ENCODE data around the gene ZNF674.

GRCh38 chrX:41217236-41218021 lies 116.5 kb upstream of the DDX3X start:
- PRO-cap: no peak

DNA sequence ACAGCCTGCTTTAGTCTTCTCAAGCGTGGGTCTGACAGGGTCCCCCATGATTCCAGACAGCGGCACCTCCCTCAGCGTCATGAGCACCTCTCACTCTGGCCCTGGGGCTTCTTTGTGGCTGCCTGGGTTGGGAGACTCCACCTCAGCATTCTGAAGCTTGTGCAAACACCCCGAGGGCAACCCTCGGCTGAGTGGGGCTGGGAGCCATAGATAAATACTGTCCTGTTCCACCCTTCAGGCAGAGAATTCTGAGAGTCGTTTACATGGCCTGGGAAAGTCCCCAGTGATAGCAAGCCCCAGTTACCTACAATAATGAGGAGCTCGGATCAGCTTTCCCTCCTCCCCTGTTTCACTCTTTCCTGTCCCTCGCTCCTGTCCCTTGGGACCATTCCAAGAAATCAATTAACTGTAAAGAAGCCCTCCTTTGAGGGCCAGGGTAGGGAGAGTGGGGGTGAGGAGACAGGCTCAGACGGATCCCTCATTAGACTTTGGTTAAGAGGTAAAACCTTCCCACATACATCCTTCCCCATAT lies 31.6 kb upstream of the DDX3X start:
- PRO-cap: no peak

- PRO-cap: no peak
Measured at GRCh38 chrX:41474544-41475056, 27.5 kb downstream of the NYX start.

DNA sequence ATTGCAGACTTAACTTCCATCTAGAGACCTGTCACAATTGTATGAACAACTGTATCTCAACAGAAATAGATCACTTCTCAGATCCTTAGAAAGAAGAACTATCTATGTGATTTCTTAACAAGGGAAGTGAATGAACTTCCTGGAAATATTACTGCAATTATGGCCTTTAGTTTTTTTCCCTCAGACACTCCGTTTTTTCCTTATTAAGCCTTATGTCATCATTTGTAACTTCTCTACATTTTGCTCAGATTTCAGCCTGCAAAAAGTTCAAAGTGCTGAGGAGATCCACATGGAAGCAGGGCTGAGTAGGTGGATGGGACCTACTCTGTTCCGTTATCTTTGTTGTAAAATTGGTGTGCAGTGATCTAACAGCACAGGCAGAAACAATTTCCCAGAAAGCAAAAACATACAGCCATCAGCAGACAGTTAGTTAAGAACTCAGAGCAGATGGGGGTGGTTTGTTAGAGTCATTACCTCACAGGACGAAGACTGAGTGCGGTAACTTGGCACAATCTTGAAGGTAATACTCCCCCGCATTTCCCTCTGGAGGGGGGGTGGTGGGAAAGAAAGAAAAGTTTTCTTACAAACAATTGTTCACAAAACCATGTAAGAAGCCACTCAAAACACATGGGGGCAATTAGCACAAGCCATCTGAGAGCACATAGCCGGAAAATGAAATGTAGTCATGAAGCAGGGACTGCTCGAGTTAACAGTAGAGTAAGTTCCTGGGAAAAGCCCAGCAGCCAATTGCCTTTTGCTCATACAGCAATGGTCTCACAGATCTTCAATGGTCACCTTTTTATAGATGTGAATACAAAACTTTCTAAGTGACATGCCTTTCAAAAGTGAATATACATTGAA lies 112.4 kb downstream of the NYX start:
- PRO-cap: unidirectional peak, plus-strand start at position 270 of the sequence

DNA sequence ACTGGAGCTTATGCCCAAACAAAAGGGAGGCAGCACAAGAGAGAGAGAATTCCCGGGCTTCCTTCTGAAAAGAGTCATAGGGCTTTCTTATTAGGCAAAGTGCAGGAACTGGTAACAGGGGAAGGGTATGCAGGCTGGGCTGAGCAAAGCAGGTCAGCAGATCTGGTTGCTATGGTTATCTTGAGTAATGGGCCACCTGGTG lies 5.3 kb upstream of the GPR82 start:
- PRO-cap: no peak

GRCh38 chrX:41917442-41917881 lies 5.9 kb downstream of the CASK start:
- PRO-cap: no peak

DNA sequence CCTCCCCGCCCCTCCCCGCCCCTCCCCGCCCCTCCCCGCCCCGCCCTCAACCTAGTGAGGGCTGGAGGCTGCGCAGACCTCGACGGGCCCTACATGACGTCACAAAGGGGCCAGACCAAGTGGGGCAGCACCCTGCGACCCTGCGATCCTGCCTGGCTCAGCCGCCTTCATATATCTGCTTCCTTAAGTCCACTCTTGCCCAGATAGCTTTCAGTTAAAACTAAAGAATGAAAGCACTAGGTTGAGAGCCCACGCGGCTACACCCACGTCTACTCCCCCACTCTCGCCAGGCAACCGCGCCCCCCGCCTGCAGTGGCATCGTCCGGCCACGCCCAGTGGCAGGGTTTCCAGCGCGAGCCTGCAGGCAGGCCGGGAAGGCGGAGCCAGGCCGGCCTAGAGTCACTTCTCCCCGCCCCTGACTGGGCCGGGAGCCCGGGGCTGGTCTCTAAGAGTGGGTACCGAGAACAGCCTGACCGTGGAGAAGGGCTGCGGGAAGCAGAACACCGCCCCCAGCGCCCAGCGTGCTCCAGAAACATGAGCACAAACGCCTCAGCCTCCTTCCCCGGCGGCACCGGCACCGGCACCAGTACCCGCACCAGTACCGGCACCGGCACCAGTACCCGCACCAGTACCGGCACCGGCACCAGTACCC lies 1.4 kb upstream of the MAOA start:
- PRO-cap: unidirectional peak, plus-strand start at position 476 of the sequence

GRCh38 chrX:43699971-43700646 lies 44.0 kb downstream of the MAOA start:
- PRO-cap: no peak

- PRO-cap: no peak
Measured at GRCh38 chrX:43860140-43860747, 22.0 kb downstream of the MAOB start.

DNA sequence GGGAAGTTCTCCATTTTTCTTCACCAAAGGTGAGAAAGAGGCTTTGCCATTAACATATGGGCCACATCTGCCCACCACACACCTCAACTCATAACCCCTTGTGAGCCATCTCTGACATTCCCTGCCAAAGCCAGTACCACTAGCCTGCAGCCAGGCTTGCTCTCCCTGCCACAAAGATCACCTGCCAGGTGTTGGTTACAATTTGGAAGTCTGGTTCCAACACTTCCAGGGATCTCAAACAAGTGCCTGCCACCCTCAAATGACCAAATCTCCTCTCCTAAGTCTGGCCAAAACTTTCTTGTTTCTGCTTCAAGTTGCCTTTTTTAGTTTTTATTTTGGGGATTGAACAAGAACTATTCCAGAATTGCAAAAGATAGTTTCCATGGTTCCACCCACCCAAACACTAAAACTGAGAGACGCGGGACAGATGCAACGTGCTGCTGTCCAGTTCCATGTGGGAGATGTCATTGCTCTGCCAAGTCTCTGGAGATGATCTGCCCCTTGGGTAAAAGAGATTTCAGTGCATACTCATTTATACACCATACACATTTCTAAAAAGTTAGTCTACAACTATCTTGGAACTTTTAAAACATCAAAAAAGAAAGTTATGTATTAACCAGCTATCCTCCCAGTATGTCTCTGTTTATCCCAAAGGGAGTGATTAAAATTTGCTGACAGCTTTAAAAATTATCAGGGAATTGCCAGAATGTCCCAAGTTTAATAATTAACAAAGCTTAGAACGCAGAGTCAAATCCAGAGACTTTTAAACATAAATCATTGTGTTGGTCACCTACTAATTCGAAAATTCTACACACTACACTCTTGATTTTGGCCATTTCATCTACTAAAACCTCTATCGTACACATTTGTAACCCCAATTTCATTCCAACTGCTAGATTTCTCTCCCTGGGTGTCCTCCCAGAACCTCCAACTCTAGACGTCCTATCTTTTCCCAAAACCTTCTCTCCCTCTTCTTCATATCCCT lies 3.3 kb downstream of the MAOB start:
- PRO-cap: no peak

DNA sequence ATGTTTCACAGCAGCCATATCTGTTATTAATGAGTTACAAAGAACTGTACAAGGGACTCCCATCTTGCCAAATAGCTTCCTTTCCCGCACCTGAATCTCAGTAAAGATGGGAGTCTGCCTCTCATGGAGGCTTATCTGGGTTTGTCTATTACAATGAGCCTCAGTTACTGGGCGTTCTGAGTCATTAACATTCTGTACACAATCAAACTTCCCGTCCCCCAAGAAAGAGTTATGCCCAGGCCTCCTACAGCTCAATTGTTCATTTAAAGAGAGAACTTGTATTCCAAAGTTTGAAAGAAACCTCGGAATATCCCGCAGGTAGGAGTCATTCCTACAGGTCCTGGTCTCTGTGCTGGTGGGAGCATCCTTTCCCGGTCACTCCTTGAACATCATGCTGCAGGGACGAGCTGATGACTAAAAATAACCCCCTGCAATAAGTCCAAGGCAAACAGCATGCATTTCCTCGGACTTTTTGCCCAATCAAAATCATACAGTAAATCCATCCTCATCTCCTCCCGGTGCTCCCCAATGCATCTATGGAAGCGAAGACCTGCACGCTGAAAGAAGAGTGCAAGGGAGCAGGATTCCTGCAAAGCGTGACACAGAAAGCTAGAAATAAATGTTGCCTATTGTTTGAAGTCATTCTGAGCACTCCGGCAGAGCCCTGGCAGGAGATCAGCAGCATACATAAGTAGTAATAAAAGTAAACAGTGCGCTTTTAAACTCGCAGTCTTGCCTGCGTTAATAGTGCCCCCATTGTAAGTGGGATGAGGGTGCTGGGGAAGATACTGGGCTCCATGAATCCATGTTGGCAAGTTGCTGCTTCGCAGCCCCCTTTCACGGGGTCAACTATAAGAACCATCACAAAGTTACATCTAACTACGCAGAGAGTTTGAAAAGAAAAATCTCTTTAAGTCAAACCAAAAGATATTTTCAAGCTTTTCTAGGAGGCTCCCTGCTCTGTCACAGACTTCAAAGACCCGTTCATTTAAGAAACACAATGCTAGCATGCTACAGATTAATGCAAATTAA lies 722 bp downstream of the NDP start:
- PRO-cap: no peak

DNA sequence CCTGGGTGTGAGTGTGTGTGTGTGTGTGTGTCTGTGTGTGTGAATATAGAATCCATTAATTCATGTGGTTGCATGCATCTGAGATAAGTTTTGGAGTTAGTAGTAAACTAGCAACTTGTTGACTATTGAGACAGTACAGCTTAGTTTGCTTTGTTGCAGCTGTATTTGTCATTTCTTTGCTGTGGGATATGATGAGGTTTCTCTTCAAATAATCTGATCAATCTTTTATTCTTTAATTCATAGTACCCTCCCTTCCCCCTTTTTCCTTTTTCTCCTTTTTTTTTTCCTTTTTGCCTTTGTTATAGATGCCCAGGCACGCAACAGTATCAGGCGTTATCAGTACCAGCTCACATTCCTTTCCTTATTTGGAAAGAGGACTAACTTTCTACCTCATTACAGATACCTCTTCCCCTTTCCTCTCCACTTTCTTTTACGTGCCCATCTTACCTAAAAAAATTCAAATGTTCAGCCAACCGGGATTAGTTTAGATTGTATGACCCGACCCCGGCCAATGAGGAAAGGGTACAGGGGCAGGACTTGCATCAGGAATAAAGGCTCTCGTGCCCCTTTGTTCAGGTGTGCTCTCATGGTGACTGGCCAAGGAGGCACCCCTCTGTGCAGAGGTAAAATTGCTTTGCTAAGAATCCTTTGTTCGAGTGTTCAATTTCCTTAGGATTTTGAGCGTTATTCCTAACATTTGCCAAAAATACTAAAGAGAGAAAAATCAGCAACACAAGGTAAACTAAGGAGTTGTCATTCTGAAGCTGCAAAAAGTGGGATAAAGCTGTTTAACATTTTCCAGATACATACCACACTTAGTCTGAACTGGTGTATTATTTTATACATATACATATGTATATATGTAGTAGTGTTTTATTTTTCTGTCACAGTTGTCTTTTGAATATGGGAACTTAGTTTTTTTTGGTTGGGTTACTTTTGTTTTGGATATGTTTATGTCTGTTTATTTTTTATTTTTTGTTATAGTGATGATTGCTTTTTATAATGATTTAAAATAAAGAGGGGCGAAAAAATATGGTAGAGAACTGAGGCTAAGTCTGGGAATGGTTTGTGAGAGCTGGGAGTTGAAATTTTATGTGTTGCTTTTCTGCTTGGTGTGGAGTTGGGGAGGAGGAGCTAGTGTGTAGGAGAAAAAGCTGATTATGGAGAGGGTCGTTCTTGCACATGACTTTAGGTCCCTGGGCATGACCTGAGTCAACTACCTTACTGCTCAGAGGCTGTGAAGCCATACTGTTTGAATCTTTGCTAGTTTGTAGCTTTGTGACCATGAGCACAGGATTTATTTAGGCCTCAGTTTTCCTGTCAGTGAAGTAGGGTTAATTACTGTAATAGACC lies 78.1 kb downstream of the KDM6A start:
- PRO-cap: no peak

GRCh38 chrX:45191349-45191767 lies 9.3 kb downstream of the DIPK2B start:
- PRO-cap: no peak

GRCh38 chrX:45768870-45769487 lies 568.3 kb upstream of the DIPK2B start:
- PRO-cap: no peak

DNA sequence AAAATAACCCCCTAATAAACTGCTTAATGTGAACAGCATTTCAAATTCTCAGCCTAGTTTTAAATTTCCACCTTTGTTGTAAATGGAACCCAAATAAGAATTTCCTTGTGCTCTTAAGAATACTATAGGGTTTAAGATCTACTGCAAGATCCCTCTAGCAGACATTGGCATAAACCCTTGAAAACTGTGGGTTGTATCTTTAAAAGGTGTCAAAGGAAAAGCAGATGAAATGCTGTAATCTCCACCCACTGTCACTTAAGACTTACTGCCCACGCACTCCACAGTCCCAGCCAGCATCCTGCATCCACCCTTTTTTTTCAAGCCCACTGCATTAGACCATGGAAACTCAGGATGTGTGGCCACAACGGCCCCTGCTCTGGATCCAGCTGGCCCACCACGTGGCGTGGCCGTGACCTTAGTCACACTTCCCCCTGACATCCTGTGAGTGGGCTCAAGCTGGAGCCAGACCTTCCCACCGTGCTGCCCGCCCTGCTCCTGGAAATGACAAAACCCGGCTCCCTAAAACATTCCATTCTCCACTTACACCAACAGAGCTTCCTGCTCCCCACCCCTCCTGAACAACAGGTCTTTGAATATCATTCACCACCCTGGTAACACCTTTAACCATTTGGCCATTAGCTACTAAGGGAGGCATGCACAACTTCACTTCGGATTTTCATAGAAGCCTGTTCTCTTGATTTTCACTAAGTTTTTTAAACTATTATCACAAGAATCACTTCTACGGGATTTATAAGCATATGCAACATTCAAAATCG lies 588.2 kb upstream of the DIPK2B start:
- PRO-cap: no peak

- PRO-cap: no peak
Measured at GRCh38 chrX:45801511-45801956, 600.9 kb upstream of the DIPK2B start.

DNA sequence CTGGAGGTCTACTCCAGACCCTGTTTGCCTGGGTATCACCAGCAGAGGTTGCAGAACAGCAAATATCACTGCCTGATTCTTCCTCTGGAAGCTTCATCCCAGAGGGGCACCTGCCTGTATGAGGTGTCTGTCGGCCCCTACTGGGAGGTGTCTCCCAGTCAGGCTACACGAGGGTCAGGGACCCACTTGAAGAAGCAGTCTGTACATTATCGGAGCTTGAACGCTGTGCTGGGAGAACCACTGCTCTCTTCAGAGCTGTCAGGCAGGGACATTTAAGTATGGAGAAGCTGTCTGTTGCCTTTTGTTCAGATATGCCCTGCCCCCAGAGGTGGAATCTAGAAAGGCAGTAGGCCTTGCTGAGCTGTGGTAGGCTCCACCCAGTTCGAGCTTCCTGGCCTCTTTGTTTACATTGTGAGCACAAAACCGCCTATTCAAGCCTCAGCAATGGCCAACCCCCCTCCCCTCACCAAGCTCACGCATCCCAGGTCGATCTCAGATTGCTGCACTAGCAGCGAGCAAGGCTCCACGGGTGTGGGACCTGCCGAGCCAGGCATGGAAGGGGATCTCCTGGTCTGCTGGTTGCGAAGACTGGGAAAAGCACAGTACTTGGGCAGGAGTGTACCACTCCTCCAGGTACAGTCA lies 38.7 kb downstream of the KRBOX4 start:
- PRO-cap: no peak

DNA sequence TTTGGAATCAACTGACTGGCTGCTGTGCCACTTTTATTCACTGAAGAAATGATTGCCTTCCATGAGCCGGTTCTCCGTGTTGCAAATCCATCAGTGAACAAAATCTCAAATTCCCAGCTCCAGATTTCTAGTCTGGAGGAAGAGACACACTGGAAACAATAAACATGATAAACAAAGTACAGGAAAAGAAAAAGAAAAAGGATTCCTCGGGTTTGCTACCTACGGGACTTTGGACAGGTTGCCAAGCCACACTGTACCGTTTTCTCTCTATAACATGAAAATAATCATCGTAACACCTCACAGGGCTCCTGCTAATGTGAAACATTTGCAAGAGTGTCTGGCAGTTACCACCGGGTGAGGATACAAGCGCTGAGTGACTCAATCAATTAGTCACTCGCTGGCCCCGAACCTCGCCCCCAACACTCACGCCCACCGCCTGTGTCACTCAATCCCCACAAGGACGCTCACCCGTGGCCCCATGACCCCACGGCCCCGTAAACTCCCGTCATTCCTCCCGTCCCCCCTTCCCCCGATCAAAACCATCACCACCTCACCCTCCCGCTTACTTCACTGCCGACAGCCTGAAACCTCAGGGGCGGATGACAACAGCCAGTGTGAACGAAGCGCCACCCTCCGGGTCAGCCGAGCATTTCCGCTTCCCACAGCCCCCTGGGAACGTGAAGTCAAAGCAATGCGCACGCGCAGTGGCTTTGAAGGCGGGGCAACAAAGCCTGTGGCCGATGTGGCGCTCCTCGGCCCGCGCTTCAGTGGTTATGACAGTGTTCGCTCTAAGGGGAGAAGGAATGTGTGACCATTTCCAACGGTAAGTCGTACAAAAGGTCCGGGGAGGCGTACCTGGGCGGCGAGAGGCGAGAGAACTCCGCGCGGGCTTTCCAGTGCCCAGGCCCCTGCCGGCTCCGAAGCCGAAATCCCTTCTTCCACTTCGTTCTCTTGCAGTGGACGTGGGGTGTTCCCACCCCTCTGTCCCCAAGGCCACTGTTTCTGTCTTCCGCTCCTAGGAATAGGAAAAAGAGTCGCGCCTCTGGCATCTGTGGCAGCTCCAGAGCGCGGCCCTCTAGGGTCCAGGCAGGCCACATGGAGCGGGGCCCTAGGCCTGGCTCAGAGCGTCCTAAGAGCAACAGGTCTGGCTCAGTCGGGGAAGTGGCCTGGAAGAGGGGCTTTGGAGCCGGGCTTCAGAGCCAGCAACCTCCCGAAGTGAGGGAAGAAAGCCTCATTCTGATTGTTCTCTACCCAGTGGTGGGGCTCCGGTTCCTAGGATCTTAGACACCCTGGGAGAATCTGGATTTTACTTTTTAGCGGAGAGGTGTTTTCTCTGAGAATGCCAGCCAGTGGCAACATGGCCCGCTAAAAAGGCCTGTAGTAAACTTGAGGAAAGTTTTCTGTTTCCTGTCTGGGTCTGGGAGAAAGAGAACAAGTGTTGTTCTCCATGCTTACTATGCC lies at the start of gene ZNF674:
Gene ZNF674, minus strand, starts transcription at position 617 of the 1,461 bp plus-strand sequence.
- PRO-cap: bidirectional peak, plus-strand start at position 713 of the sequence, minus-strand start at position 654 of the sequence

DNA sequence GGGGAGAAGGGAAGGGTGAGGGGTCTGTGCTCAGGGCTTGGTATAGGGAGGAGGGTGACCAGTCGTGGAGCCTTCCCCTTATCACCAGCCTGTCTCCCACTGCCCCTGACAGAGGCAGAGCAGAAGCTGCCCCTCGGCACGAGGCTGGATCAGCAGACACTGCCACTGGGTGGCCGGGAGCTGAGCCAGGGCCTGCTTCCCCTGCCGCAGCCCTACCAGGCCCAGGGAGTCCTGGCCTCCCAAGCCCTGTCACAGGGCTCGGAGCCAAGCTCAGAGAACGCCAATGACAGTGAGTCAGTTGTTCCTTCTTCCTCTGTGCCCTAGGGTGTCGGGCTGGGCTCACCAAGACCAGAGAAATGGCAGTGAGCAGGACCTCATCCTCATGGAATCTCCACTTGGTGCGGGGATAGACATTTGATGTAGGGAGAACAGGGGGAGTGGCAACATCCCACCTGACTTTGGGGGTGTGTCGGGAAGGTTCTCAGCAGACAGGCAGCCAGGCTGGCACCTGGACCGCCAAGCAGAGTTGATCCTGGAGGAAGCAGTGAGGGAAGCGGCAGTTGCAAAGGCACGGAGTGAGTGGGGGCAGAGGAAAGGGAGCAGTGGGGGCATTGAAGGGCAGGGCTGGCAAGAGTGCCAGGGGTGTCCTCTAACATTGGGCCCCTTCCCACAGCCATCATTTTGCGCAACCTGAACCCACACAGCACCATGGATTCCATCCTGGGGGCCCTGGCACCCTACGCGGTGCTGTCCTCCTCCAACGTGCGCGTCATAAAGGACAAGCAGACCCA lies 14.2 kb upstream of the UBA1 start:
- PRO-cap: unidirectional peak, minus-strand start at position 392 of the sequence

DNA sequence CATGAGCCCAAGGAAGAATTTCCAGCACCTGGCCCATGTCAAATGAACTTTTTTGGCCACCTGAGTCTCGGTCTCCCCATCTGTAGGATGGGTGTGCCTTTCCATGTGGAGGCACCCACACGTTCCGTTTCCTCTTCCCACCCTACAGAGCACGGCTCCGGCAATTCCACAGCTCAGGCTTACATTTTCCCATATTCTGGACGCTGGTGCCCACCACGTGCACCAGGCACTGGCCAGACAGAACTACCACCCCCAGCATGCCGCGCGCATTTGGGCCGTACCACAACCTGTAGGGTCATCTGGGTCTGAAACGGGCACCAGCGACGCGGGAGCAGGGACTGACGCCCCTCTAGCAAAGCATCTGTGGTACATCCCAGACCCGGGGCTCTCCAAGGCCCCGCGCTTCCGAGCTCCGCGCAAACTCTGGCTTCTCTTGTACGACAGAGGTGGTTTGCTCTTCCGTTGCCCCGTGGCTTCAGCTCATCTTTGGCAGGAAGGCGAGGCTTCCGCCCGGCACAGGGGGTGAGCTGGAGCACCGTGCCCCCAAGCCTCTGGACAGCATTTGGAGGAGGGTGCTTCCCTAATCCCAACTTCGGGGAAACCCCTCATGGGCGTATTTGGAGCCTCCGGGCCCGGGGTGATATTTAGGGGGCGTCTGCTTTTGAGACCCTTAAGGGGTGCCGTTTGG lies 3.1 kb upstream of the UBA1 start:
- PRO-cap: unidirectional peak, plus-strand start at position 419 of the sequence

Measured in cardiac septum (tissue), 1 donor.